Placental epithelial cell (primary cell): ENCODE data around the genes SFT2D1 and RPS6KA2.

GRCh38 chr6:166342437-166343576 is at the start of gene SFT2D1:
Gene SFT2D1 (minus strand): TSS chr6:166342545.
- CAGE, long polyA plus RNA = no peak

GRCh38 chr6:166626742-166627428 is at the start of gene RPS6KA2:
Gene RPS6KA2 (minus strand): TSS chr6:166627251.
- CAGE, long polyA plus RNA = no peak

GRCh38 chr6:166824428-166825221 is 131.7 kb downstream of the RNASET2 start:
- CAGE, long polyA plus RNA = no peak

- CAGE, long polyA plus RNA = no peak
These were observed 25.3 kb downstream of the RNASET2 start for GRCh38 chr6:166931023-166931571.

DNA sequence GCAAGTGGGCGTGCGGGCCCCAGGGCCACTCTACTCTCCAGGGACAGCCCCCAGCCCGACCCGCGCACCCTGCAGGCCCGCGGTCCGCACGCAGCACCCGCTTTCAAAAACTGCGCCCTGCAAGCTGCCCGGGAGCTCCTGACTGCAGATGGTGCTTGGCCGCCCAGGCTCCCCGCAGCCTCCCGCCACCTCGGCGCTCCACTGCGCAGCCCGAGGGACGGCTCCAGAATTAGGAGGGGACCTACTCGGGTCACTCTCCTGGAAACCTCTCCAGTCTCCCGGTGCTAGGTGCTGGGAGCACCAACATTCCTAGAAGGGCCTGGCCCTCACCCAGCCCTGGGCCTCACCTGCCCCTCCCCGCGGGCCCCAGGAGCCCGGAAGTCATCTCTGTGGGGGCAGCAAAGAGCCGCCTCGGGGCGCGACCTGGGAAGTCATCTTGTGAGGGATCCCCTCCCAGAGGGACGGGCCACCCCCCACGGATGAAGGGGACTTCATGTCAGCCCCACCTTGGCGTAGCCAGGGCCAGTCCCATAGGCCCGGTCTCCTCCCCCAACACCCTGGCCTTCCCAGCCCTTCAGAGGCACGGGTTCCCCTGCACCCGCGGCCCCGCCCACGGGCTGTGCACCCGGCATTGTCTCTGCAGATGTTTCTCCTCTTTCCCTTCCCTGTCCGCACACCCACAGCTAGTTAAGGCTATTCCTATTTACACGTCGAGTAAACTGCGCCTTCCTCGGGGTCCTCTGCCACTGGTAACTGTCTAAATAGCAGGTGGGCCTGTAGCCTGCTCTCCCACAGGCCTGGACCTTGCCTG is 736 bp upstream of the RNASET2 start:
- CAGE, long polyA plus RNA = no peak

DNA sequence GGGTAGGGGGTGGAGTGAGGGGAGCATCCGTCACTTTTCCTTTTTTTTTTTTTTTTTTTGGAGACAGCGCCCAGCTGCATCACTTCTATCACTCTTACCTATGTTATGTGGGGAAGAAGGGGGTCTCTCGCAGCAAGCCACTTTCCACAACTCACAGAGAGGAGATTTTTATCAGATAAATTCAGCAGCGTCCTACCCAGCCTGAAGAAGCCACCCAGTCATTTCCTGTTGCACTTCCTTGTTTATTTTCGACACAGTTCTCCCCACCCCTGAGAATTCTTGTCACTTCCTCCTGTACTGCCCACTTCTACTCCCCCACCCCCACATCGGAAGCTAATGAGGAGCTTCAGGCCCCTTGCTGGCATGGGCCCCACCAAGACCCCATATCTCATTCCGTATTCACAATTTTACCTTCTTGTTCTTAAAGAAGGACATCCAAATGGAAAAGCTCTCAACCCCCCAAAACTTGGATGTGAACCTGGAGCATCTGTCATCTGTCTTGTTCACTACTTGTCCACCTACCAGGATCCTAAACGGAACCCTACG is 2.9 kb upstream of the RNASET2 start:
- CAGE, long polyA plus RNA = no peak

GRCh38 chr6:167030377-167030674 is 31.1 kb downstream of the CEP43 start:
- CAGE, long polyA plus RNA = no peak

DNA sequence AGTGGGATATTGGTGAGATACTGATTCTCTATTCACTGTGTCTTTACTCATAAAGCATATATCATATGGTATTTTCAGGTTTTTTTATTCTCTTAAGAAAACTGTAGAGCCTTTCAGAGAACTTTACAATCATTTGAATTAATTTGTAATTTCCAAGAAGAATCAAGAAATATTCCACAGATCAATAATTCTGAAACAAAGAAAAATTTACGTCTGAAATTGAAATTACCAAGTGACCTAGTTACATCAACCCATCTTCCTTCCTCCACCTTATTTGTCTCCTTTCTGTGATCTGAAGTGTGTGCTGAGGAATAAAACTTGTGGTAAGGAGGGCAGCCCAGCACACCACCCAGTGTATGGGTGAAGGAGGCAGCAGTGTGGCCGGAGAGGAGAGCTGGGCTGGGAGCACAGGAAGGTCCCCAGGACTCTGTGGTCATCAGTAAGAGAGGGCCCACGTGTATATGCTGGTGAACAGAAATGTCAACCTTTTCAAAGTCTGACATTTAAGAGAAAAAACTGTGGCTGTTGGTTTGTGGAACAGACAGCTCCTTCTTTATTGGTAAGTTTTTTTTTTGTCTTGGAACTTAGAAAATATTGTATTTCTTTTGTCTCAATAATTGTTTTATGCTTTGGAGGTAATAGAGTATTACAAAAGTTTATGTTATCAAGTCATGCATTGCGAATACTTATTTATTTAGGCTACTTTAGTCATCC is 11.3 kb upstream of the CCR6 start:
- CAGE, long polyA plus RNA = no peak

GRCh38 chr6:167113736-167115051 is 8.7 kb upstream of the CCR6 start:
- CAGE, long polyA plus RNA = no peak

- CAGE, long polyA plus RNA = no peak
These were observed 624 bp downstream of the CCR6 start for GRCh38 chr6:167123589-167123850.

DNA sequence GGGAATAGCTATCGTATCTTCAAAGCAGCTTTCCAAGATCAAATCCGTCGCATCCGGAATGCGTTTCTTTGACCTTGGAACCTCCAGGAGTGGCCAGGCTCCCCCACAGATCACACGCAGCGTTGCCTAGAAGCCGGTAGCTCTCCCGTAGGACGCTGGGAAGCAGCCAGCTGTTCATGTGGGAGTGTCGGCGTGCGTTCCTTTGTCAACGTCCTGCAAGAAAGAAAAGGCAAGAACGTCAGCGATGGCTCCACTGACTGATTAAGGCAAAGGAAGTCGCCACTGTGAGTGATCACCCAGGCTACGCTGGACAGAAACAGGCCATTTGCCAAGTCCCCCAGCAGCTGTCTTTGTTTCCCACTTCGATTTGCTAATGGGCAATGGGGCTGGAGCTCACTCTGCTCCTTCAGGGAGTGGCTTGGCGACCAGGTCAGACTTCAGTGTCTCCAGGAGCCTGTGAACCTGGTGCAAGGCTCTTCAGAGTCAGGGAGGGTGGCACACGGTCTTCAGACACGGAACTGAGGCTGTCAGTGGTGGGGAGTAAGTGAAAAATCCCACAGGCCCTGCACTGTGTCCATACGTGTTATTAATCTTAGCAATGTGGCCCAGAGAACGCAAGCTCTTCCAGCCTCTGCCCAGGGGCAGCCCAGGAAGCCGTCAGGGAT is 49.3 kb upstream of the UNC93A start:
- CAGE, long polyA plus RNA = no peak

DNA sequence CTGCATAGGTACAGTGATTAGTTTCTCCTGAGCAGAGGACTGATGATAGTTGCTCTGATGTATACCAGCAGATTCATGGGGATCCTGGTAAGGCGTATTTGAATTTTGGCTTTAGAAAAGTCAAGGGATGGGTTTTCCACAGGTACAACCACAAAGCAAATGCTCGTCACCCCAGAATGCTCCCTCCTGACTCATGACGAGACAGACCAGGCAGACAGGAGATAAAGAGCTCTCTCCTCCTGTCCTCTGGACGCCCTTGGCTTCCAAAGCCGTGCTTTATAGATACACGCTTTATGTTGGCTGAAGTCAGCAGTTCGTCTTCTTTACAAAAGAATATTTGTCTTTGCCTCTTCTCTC is 166.8 kb downstream of the TTLL2 start:
- CAGE, long polyA plus RNA = no peak

DNA sequence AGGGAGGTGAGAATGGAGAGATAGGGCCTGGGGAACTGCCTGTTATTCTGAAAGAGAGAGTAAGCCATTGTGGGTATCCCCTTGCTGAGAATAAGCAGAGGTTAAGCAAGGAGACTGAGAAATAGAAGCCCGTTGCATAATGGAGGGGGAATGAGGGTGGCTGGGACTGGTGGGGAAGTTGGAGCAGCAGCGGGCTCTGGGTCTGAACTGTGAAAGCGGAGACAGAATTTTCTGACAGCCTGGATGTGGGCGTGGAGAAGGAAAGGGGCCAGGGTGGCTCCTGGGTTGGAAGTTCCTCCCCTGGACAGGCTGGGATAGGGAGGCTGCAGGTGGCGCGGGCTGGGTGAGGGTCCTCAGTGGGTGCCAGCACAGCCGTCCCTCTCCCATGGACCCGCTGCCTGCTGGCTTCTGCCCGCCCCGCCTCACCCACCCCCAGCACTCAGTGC is 114.6 kb upstream of the AFDN start:
- CAGE, long polyA plus RNA = no peak

- CAGE, long polyA plus RNA = no peak
These were observed 14.2 kb downstream of the AFDN start for GRCh38 chr6:167840715-167841434.

GRCh38 chr6:167872058-167872411 is 45.3 kb downstream of the AFDN start:
- CAGE, long polyA plus RNA = no peak

- CAGE, long polyA plus RNA = no peak
These were observed 50.2 kb downstream of the AFDN start for GRCh38 chr6:167876860-167877396.

GRCh38 chr6:167933223-167933737 is 64.2 kb upstream of the KIF25 start:
- CAGE, long polyA plus RNA = no peak

GRCh38 chr6:167934437-167934929 is 63.0 kb upstream of the KIF25 start:
- CAGE, long polyA plus RNA = no peak

GRCh38 chr6:167937890-167938751 is 59.4 kb upstream of the KIF25 start:
- CAGE, long polyA plus RNA = no peak

DNA sequence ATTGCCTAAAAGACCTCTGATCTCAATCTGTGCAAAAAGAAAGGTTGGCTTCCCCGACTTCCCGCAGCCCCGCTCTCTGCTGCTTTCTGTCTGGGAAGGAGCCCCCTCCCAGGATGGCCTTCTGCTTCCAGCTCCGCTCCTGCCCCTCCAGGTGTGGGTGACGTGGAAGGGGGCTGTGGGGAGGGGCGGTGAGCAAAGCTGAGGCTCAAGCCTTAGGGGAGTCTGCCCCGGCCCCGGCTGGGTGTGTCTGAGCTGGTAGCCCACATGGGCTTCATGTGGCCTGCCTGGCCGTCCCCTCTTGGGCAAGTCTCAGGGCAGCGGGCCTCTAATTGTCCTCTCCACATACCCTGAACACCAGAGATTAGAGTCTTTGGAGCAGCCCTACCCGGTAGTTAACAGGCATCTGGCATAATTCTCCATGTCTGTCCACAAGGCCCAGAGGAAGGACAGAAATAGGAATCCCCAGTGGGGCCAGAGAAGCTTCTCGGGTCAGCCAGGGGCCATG is 24.3 kb downstream of the FRMD1 start:
- CAGE, long polyA plus RNA = no peak